ENCODE data around the genes C1QTNF7 and FBXL5.

- PRO-cap, 3 experiments, result peak in 1 of 3 experiments; most common plus-strand start chr4:13589203 (in 1); most common minus-strand start chr4:13589102 (in 1)
- RAMPAGE, long total RNA, 2 experiments, result start-site peak on the minus strand in 1 of 2 experiments, at chr4:13589089-13589097 at its widest, 75 reads per replicate
- RRBS, result no CpG with 5 or more reads among the region's 3 CpGs
These were observed 38.8 kb downstream of the BOD1L1 start for GRCh38 chr4:13588509-13589405.

DNA sequence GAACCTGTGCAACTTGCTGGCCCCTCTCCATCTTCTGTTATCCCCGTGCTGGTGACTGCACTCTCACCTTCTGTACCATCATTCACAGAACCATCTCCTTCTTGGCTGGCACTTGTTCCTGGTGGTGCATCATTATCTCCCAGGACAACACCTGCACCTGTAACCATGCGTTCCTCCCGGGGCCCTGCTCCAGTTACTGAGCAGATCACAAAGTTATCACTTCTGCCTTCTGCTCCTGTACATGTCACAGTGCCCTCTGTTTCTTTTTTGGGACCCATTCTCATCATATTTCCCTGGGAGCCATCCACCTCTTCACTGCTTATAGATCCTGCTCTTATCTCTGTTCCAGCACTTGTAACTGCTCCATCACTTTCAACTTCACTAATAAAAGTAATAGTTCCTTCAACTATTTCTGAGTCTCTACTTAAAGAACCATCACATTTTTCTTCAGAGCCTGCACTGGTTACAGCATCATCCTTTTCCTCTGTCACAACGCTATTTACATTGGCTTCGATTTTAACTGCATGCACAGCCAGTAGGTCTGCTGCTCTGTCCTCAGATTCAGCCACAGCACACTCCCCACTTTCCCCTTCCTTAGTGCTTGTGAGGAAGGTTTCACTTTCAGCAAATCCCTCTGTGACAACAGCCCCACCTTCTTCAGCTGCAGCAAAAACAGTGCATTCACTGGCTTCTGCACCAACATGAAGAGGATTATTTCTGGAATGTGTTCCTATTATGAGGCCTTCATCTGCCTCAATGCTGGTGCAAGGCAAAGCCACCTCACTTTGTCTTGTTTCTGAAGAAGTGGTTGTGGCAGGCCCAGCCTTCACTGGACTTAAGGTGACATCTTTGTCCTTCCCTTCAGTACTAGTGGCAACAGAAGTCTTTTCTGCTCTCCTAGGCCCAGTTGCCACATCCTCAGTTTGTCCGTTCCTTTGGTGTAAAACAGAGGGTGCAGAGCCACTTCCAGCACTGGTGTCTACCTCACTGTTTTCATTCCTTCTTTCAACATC, 25.7 kb downstream of the BOD1L1 start:
- PRO-cap, 3 experiments, result no peak in any of the 3 experiments
- RAMPAGE, long total RNA, 2 experiments, result start-site peak on the minus strand in 1 of 2 experiments, centred at position 211 of the sequence, 739 reads per replicate
- RRBS, result no CpG with 5 or more reads among the region's 6 CpGs

DNA sequence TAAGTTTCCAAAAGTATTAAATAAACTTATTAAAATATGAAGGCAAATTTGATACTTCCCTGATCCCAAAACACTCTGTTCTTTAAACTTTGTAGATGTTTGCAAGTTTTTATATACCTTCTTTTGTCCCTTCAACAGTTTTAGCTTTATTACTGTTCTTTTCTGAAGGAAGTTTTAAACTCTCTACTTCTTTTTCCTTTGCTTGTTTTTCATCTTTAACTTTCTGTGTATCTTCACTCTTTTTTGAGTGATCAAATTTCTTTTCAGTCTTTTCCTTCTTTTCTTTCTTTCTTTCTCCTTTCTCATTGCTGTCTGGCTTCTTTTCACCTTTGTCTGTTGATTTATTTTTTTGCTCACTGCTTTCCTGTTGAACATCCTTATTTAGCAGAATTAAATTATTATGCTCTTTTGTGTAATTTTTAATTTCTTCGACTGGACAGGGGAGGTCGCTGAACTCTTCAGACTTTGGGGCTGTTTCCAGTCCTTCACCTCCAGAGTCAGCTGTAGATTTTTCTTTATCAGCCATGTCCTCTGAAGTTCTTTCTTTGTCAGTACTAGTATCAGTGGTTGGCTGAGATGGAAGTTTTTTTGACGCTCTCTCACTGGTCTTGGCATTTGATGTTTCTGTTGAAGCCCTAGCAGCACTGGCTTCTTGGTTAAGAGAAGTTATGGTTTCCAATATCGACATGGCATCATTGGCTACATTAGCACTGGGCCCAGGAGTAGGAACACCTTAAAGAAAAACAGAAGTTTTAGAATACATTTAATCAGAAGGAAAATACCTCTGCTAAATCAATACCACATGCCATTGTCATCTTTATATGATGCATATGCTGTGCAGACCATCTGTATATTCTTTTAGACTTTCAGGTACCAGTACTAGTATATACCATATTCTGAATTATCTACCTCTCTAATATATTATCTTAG, 13.2 kb downstream of the BOD1L1 start:
- PRO-cap, 3 experiments, result no peak in any of the 3 experiments
- RAMPAGE, long total RNA, 2 experiments, result start-site peak on the minus strand in 1 of 2 experiments, centred at positions 358 to 667 of the sequence, 50 to 110 reads per replicate
- RRBS, result no CpG with 5 or more reads among the region's 4 CpGs

DNA sequence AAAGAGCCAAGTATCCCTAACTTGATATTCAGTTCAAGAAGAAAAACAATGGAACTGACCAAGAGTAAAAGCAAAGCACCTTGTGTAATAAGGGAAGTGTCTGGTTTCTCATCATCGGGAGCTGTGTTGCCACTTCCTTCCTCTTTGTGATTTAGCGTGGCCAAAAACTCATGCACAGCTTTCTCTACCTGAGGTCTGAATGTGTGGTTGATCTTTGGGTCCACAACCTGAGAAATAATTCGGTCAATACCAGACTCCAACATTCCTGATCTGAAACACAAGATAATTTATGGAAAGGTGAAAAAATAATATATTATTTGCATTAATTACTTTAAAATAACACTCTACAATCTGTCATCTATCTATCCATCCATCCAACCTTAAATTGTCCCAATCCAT, 12.3 kb downstream of the BOD1L1 start:
- PRO-cap, 3 experiments, result no peak in any of the 3 experiments
- RAMPAGE, long total RNA, 2 experiments, result start-site peak on the minus strand in 1 of 2 experiments, centred at position 88 of the sequence, 41 reads per replicate
- RRBS, result no CpG with 5 or more reads among the region's 3 CpGs

DNA sequence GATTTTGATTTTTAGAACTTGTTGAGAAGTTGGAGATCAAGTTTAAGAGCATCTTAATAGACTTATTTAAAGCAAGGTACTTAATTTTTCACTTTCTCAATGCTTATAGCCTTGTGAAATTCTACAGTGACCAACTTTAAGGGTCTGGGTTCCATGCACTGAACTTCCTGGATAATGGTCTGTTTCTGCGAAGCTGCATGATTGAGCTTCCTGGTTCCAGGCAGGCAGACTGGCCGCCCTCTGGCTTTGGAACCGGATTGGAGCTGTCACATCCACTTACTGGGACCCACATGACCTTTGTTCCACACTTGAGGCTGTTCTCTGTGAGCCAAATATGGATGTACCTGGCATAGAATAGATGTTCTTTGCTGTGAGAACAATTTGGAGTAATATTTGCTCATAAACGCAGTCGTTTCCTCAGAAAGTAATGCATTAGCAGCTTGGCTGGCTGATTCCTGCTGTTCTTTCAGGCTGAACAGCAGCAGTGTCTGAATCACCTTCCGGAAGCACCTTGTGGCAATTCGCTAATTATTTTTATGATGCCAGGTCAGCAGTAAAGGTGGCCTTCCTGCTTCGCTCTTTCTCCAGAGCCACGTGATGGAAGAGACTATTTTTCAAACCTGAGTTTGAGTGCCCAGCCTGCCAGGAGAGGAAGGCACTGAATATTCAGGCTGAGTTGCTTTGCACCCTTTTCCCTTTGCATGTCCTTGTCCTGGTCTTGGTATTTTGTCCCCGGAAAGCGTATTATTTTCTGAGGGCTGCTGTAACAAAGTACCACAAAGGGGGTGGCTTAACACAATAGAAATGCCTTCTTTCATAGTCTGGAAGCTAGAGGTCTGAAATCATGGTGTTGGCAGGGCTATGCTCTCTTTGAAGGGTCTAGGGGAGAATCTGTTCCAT, 78.1 kb upstream of the BOD1L1 start:
- PRO-cap, 3 experiments, result no peak in any of the 3 experiments
- RAMPAGE, long total RNA, 2 experiments, result no peak in any of the 2 experiments
- RRBS, result no CpG with 5 or more reads among the region's 11 CpGs

- PRO-cap, 3 experiments, result no peak in any of the 3 experiments
- RAMPAGE, long total RNA, 2 experiments, result no peak in any of the 2 experiments
- RRBS, result no CpG with 5 or more reads among the region's 4 CpGs
These were observed 363.7 kb upstream of the BOD1L1 start for GRCh38 chr4:13991134-13991631.

DNA sequence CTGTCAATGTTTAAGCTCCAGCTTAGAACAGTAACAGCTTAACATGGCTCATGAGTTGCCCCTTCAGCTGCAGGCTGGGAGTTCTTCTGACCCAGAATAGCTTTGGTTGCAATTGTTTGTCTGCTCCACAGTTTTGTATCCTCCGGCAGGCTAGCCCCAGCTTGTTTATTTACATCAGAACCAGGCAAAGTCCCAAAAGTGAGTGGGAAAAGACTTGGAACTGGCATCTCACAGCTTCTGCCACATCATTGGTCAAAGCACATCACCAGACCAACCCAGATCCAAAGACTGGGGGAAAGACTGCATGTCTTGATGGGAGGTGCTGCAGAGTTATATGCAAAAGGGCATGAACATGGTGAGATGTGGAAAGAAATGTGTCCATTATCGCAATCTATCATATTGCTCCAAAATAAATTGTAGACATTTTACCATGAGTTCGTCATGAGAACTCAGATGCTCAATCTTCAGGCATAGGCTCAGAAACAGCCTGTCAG, 231.1 kb upstream of the CPEB2 start:
- PRO-cap, 3 experiments, result no peak in any of the 3 experiments
- RAMPAGE, long total RNA, 2 experiments, result no peak in any of the 2 experiments
- RRBS, result no CpG with 5 or more reads among the region's 3 CpGs

DNA sequence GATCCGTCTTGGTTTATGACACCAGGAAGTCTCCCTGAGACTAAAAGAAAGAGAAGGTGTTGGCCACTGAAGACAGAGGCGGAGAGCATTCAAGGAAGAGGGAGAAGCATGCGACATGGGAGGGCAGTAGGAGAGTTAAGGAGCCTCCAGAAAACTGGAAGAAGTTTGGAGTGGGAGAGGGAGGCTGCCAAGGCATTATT, 178.0 kb upstream of the CPEB2 start:
- PRO-cap, 3 experiments, result no peak in any of the 3 experiments
- RAMPAGE, long total RNA, 2 experiments, result no peak in any of the 2 experiments
- RRBS, result no CpG with 5 or more reads among the region's 3 CpGs

DNA sequence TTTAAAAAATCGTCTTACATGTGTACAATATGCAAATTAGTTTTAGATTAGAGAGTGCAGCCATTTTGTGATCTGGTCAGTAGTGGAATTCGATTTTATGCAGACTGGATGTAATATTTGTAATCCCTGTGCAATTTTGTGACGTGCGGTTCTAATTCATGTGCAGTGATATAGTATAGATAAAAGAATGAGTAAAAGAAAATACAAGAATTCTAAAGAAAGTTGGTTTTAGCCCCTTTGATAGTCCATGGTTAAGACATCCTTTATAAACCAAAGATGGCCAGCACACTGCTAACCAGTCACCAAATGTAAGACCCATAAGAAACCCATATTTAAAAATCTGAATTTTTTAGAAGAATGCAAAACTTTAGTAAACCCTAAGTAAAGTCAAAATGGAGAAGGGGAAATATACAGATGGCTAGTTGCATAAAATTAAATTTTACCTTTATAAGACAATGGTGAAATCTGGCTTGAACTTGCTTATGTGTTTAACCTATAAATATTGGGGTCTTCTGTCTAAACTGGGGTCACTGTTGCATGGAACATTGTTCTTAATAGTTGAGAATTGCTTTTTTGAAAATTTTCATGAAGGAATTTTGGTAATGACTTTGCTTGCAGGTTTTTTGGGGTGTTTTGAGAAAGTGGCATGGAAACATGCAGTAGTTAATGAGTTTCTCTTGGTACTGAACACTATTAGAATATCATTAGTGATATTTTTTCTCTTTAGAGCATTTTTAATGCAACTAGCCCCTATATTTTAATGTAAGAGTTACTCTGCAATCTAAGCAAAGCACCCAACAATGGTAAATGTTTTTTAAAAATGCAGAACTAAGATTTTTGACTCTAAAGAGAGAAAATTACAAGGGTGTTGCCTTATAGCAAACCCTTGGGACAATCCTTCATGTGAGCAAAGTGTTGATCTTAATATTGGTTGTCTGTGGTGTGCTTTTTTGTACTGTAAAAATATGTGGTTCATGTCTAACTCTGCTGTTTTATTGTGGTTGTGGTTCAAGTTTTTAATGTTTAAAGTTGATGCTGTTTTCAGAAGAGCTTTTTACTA, 65.3 kb downstream of the CPEB2 start:
- PRO-cap, 3 experiments, result no peak in any of the 3 experiments
- RAMPAGE, long total RNA, 2 experiments, result no peak in any of the 2 experiments
- RRBS, result no CpG with 5 or more reads among the region's 4 CpGs

DNA sequence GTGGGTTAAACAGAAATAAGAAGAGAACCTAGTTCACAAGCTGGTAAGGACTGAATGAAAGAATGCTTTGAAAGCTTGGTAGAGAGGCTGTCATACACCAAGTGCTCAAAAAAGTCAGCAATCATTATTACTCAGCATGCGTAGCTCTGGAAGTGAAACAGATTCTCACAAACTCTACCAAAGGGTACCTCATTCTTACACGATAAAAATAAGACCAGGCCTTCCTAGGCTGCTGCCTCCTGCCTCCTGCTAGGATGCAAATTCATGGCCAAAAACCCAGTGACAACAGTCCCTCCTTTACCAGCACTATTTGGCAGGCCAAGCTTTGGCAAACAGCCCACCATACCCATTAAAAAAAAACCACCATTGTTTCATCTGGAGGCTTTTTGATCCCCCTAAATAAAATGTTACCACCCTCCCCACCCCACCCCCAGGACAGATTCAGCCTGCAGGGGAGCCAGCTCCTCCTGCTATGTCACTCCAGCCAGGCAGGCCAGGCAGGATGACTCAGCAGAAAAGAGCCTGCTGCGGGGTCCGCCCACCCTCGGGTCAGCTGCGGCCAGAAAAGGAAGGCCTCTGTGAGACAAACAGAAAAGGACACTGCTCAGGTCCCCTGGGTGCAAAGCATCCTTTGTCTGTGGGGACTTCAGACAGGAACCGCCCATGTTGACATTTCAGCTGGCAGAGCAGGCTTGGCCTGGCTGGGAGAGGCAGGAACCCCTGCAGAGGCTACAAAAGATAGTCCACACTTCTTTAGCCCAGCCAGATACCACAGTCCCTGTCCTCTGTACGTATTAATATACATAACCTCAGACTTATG, 147.4 kb downstream of the CPEB2 start:
- PRO-cap, 3 experiments, result no peak in any of the 3 experiments
- RAMPAGE, long total RNA, 2 experiments, result no peak in any of the 2 experiments
- RRBS, result no CpG with 5 or more reads among the region's 8 CpGs

DNA sequence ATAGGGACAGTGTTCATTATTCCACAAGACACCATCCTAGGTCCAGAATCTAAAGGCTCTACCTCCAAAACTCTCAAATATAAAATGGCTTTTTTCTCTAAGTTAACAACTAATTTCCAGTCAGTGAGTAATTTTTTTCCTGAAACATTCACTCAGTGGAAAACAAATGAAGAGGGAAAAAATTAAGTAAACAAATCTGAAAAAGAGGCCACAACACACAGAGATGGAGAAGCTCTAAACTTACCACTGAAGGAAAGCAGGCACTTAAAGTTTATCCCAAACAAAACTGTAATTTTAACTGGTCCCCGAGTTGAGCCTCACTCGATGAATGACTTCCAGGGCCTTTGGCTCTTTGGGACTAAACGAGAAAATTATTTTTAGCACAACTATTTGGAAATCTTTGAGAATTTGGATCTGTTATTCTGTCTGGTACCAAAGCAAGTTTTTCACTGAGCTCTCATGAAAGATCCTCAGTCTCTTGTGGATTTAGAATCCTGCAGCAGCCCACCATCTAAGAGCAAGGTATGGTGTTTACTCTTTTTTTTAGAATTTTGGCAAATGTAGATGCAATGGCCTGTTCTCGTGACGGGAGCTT, at the start of gene C1QTNF7:
Gene C1QTNF7 (plus strand): TSS at position 449 of the 595 bp plus-strand sequence.
- PRO-cap, 3 experiments, result no peak in any of the 3 experiments
- RAMPAGE, long total RNA, 2 experiments, result start-site peak on the plus strand in 2 of 2 experiments, centred at positions 427 to 445 of the sequence, 16 to 34 reads per replicate
- RRBS, result no CpG with 5 or more reads among the region's 5 CpGs

DNA sequence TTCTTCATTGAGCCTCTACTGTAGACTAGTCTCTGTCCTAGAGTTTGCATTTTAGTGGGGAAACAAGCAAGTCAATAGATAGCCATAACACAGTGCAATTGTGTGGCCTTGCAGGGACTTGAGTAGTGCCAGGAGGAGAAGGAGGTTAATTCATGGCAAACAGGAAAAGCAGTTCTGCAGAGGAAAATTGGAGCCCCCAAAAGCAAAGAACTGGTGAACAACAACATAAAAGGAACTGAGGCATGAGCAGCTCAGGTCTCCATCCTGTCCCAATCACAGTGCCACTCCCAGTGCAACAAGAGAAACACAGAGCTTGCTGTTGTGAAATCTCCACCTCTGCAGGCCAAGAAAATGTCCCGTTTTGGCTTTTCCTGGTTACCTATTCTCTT, 644 bp downstream of the C1QTNF7 start:
- PRO-cap, 3 experiments, result peak in 1 of 3 experiments; most common minus-strand start position 275 of the sequence (in 1)
- RAMPAGE, long total RNA, 2 experiments, result no peak in any of the 2 experiments
- RRBS, result no CpG with 5 or more reads among the region's 1 CpG

DNA sequence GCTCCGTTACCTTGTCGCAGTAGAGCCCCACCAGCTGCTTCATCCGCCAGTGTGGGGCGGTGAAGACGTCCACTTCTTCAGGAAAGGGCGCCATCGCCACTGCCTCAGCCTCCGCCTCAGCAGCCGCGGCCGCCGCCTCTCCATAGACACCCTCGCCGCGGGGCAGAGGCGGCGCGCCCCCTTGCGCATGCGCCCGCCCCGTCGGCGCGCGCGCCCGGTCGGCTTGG, at the start of gene FBXL5:
Gene FBXL5 (minus strand): TSS at position 164 of the 227 bp plus-strand sequence.
- PRO-cap, 3 experiments, result peak in 3 of 3 experiments; most common minus-strand start position 157 of the sequence (in 3)
- RAMPAGE, long total RNA, 2 experiments, result start-site peak on the minus strand in 2 of 2 experiments, centred at positions 150 to 160 of the sequence, 8,281 to 8,948 reads per replicate
- RRBS, result no CpG with 5 or more reads among the region's 29 CpGs

DNA sequence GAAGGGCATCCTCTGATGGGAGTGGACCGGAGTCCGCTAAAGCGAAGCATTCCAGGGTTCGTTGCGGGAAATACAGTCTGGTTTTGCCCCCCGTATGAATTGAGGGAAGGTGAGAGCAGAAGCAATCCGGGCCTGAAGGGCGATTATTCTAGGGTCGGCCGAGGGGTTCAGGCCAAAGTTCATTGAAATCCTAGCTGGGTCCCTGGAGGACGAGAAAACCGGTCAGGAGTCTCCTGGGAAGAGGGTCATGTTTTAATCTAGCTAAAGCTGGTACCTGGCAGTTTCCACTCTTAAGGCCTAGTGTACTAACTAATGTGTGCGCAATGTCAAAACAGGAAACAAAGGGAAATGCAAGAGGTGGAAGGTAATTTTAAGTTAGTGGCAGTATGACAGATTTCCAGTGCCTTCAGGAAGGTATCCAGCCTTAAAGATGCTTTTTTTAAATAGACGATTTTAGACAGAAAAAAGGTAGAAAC, 324 bp downstream of the FAM200B start:
- PRO-cap, 3 experiments, result no peak in any of the 3 experiments
- RAMPAGE, long total RNA, 2 experiments, result no peak in any of the 2 experiments
- RRBS, result under 1% methylated on average over 10 of the region's 14 CpGs

GRCh38 chr4:15682389-15682612, 674 bp downstream of the FAM200B start:
- PRO-cap, 3 experiments, result no peak in any of the 3 experiments
- RAMPAGE, long total RNA, 2 experiments, result no peak in any of the 2 experiments
- RRBS, result no CpG with 5 or more reads among the region's 1 CpG

DNA sequence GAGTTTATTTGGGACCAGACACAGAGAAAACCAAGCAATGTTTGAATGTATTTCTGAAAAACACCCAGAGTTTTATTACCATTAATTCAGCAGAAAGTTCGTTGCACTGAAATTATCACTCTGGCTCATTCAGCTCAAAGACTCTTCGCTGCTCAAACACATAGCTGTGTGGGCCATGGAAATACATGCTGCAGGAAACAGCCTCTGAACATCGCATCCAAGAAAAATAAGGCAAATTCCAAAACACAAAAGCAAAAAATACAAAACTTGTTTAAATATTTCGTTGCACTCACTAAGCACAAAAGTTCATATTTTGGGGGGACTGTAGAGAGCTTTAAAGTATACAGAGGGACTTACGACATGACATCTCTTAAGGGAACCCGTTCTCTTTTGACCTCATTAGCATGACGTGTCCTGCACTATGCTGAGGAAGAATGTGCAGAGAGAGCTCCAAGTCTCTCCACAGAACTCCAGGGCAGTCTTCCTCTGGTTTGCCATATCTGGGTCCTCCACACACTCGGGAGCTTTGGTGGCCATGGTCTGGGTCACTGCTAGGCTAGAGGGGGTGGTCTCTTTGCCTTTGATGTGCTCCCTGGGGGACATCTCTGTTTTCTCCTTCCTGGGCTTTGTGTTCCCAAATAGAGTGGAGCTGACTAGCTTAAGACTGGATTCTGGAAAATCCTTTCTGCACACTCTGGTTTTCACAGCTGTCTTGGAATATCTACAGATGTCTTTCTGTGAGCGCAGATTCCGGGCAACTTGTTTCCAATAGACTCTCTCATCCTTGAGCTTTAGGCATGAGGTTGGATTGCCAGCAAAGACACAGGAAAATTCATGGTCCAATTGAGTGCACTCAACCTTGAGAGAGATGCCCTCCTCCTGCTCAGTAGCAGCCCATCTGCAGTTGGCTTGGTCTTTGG, 2.8 kb downstream of the FGFBP1 start:
- PRO-cap, 3 experiments, result no peak in any of the 3 experiments
- RAMPAGE, long total RNA, 2 experiments, result no peak in any of the 2 experiments
- RRBS, result no CpG with 5 or more reads among the region's 10 CpGs

DNA sequence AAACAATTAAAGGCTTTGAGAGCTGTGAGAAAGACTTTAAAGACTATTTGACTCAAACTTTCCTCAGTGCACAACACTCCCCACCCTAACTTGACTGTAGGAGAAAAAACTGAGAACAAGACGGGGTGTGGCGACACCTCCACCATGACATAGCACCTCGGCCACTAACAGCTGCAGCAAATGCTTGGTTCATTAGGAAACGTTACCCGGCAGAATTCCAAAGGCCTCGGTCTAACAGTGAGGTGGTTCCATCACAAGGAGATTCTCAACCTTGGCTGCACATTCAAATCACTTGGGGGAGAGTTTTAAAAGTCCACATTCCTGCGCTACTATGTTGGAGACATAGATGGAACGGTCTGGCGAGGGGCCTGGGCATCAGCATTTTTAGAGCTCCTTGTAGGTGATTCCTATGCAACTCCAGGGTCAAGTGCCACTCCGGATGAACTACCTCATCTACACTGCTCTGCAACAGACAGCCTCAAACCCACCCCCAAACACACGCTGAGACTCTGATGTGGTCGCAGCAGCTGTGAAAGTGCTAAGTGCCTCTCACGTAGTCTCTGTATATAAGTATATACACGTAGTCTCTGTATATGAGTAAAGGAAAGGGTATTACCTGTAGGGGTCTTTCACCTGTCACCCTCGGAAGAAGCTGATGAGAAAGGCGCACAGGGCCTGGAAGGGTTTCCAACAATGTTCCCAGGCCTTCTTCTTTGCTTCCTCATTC, 990 bp downstream of the FGFBP2 start:
- PRO-cap, 3 experiments, result no peak in any of the 3 experiments
- RAMPAGE, long total RNA, 2 experiments, result no peak in any of the 2 experiments
- RRBS, result no CpG with 5 or more reads among the region's 16 CpGs

GRCh38 chr4:16033903-16034979, 49.6 kb downstream of the PROM1 start:
- PRO-cap, 3 experiments, result no peak in any of the 3 experiments
- RAMPAGE, long total RNA, 2 experiments, result no peak in any of the 2 experiments
- RRBS, result no CpG with 5 or more reads among the region's 11 CpGs

DNA sequence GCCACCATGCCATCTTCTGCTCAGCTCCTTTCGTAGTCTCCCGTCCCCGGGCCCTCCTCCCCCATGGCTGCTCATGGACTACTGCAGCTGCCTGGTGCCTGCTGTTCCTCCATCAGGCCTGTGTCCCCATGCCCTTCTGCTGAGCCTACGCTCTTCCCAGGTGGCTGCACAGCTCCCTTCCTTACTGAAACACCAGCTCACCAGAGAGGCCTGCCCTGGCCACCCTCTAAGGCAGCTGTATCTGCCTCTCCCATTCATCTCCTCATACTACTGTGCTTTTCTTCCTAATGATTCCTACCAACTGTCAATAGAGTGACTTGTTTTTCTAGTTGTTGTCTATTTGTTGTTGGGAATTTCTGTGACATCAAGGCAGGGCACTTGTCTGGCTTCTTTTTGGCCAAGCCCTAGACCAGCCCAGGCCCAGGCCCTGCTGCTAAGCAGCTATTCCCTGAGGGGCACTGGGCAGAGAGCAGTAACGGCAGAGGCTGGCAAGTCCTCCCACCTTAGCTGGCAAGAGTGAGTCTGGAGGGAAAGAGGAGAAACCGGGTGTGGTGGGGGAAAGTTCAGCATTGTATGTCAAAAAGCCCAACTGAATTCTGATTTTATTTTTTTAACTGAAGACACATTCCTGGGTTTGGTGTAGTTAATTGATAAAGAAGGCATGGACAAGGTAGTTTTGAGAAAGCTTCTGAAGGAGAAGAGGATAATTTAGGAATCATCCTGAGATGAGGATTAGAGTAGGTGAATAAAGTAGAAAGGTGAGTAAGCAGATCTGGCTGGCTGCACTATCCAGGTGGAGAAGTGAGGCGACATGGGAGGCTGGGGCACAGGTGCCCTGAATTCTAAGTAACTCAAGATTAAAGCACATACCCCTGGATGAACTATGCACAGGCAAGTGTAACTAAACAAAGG, 57.6 kb downstream of the TAPT1 start:
- PRO-cap, 3 experiments, result no peak in any of the 3 experiments
- RAMPAGE, long total RNA, 2 experiments, result no peak in any of the 2 experiments
- RRBS, result no CpG with 5 or more reads among the region's 7 CpGs

GRCh38 chr4:16817935-16818513, 80.4 kb downstream of the LDB2 start:
- PRO-cap, 3 experiments, result no peak in any of the 3 experiments
- RAMPAGE, long total RNA, 2 experiments, result no peak in any of the 2 experiments
- RRBS, result no CpG with 5 or more reads among the region's 3 CpGs

All from testis (tissue), 5 donors.